NB4 (cell line): ENCODE results near the gene ENKUR.

DNA sequence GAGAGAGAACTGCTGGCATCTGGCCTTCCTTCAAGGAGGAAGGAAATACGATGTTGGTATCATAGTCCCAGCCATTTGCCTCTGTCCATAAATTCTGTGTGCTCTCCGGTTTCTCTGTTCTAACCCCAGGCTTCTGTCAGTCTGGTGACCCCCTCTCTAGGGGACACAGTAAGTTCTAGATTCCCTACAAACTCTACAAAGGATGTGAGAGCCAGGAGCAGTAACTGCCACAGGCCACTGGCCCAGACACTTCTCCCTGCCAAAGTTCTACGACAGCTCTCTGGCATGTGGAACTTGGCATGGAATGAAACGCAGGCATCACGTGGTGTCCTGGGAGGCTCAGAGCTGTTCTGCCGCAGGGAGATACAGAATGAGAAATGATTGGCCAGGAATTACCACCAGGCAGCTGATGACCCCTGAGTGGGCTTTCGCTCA, 29.9 kb upstream of the MSRB2 start:
- RRBS, result no CpG with 5 or more reads among the region's 7 CpGs

DNA sequence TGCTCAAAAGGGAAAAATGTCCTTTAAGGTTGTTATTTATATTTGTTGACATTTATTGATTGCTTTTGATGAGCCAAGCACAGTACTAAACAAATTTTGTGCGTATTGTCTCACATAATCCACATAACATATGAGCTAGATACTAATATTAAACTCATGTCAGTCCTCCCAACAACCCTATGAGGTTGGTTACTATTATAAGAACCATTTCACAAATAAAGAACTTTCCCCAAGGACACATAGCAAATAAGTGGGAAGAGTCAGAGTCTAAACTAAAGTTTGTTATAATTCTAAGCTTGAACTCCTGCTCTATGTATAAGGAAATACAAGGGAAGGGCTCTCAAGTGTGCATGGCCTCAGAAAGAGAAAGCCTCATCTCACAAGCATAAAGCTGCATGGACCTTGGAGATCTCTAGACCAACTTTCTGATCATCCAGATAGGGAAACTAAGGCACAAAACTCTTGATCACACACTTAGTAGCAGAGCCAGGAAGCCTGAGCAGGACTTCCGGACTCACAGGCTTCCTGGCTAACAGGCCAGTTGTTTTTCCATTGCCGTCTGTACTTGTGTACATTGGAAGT, 35.5 kb upstream of the OTUD1 start:
- RRBS, result no CpG with 5 or more reads among the region's 3 CpGs

GRCh38 chr10:23448584-23449143, 9.8 kb downstream of the OTUD1 start:
- RRBS, result no CpG with 5 or more reads among the region's 2 CpGs

DNA sequence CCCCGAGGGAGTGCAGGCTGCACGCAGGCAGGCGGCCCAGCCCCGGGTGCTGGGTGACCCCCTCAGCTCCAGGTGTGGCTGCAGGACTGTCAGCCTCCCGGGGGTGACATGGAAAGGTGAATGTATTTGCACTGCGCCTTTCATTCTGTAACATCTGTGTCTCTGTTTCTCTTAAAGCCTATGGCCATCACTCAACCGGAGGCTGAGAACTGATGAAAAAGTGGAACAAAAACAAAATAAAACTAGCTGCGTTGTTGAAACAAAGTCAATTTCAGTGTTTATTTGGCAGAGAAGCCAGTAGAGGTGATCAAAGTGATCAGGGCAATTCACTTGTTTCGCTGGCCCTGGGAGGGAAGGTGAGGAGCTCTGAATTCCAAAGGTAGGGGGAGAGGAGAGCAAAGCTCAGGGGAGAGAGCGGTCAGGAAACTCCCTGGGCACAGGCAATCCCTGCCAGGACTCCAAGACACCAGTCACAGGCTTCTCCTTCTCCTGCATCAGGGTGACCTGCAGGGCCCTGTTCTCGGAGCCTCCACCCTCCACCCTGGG, 6.9 kb upstream of the KIAA1217 start:
- RRBS, result 62% methylated on average over 3 of the region's 11 CpGs

DNA sequence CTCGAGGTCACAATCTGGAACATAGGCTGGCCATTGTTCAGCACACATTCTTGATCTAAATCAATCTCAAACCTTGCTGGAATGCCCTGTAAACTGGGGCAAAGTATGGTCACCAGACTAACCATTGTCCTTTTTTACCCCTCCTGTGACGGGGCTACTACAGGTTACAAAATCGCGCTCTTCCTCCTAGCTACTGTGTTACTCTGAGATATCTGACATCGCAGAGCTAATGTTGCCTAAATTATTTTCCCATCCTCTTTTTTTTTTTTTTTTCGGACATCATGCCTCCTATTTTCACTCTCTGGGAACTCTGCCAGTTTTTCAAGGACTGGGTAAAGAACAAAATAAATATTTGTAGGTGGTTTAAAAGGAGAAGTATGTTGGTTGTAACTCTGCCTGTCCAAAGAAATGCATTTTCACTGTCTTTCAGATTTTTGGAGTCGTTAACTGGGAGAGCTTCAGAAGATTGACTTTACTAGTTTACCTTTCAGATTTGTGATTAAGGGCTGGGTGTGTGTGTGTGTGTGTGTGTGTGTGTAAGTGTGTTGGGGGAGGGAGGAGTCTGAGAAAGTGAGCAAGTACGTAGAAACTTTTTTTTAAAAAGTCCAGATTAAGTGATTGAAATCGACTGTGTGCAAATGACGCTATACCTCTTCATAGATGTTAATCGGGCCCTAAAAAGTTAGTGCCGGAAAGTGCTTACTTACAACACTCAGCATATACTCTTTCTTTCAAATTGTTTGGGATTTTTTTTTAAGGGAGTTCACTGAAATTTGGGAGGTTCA, 881 bp upstream of the KIAA1217 start:
- RRBS, result no CpG with 5 or more reads among the region's 12 CpGs

GRCh38 chr10:24262864-24263485, 54.0 kb downstream of the KIAA1217 start:
- RRBS, result no CpG with 5 or more reads among the region's 8 CpGs

- RRBS, result 100% methylated on average over 4 of the region's 19 CpGs
Observed at GRCh38 chr10:24524169-24524734, 199.4 kb downstream of the ARHGAP21 start.

- RRBS, result no CpG with 5 or more reads among the region's 4 CpGs
Observed at GRCh38 chr10:24548684-24549022, 175.0 kb downstream of the ARHGAP21 start.

DNA sequence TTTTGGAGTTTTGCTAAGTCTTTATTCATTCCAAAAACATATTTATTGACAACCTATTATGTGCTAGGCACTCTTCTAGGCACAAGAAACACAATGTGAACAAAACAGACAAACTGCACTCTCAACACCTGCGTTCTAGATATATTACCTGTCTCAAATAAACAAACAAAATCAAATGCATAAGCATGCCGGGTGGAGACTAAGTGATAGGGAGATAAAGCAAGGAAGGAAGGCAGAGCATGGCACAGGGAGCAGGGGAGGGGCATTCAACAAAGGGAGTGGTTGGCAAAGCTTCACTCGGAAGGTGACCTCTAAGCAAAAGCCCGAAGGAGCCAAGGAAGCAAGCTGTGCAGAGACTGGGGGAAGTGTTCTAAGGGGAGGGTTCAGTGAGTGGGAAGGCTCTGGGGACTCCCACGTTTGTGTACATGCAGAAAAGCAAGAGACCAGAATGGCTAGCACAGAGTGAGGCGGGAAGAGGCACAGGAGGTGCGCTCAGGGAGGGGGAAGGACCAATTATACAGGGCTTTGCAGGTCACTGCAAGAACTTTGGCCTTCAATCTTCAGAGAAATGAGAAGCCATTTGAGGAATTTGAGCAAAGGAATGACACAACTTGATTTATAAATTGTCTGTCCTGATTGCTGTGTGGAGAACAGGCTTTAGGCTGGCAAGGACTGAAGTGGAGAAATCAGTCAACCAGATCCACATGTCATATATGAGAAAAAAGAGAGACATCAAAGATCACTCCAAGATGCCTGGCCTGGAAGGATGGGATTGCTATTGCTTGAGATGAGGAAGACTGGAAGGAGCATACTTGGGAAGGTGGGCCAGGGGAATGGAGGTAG, 7.4 kb downstream of the ARHGAP21 start:
- RRBS, result no CpG with 5 or more reads among the region's 7 CpGs

- RRBS, result 0% methylated on average over 4 of the region's 44 CpGs
Observed at GRCh38 chr10:24724096-24724758, 540 bp upstream of the ARHGAP21 start.

DNA sequence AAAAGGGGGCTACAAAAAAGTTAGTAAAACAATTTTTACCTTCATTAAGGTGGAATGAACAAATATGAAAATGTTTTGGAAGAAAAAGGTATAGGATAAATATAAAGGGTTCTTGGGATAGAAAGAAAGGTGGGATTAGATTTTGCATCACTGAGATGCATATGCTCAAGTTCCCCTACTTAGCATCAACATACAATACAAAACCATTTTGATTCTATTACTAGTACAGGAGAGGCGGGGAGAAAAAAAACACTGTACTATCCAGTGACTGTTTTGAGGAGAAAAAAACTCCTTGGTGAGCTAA, 66.2 kb upstream of the ARHGAP21 start:
- RRBS, result no CpG with 5 or more reads among the region's 1 CpG

DNA sequence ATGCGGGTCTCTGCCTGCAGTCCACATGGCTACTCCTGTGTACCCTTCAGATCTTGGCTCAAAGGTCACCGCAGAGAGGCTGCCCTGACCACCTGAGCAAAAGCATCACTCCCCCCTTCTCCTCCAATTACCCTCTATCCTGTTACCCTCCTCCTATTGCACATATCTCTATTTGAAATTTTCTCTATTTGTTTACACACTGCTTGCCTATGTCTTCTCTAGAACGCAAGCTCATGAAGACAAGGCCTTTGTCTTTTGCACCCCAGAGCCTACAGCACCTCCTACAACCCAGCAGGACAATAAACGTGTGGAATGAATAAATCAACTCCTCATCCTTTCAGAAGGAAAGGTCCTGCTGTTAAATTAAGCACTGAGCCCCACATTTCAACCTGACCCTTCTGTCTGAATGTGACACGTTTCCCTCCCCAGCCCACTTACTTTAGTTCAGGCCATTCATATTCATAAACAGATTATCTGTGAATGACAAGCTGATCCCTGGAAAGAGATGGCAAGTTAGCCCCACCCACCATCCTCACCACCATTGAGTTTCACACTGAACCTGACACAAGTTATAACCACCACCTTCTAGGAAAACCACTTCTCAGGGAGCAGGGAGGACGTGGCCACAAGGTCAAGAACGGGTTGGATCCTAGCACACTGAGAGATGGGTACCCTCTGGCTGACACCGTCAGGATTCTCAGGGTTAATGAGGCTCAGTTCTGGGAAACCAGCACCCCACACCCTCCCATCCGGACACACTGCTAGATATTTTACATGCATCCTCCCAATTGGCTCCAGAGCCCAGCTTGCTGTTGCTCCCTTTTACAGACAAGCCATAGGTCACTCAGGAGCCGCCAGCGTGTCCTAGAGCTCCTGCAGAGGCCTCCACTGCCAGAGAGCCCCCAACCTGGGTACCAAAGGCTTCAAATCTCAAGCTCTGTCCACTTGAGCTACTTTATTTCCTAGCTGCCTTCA, 1.0 kb downstream of the PRTFDC1 start:
- RRBS, result no CpG with 5 or more reads among the region's 11 CpGs

GRCh38 chr10:25015838-25016807, at the start of gene ENKUR:
Gene ENKUR, minus strand, starts transcription at chr10:25016158.
- RRBS, result no CpG with 5 or more reads among the region's 52 CpGs

- RRBS, result no CpG with 5 or more reads among the region's 11 CpGs
Observed at GRCh38 chr10:25068000-25068829, 51.8 kb downstream of the THNSL1 start.

DNA sequence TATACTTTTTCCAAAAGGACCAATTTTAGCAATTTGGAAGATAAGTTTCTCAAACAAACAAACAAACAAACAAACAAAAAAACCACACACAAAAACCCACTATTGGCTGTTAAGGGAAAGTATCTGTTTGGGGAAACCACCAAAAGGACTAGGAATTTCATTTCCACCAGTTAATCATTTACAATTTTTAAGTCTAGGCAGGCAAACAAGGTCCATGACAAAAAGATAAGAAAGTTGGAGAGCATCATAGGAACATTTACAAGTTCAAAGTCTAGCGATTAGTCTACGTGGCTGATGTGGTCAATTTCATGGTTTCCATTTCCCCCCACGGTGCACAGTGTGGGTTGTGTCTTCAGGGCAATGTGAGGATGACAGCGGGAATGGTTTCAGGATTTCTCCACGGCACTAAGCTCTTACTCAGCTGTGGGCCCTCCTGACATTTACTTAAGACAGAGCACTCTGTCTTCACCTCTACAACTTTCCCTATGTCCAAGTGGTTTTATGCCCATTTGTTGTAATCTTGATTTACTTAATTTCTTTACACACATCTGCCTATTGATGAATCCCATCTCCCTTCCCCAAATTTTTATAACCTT, 62.6 kb downstream of the THNSL1 start:
- RRBS, result no CpG with 5 or more reads among the region's 5 CpGs

DNA sequence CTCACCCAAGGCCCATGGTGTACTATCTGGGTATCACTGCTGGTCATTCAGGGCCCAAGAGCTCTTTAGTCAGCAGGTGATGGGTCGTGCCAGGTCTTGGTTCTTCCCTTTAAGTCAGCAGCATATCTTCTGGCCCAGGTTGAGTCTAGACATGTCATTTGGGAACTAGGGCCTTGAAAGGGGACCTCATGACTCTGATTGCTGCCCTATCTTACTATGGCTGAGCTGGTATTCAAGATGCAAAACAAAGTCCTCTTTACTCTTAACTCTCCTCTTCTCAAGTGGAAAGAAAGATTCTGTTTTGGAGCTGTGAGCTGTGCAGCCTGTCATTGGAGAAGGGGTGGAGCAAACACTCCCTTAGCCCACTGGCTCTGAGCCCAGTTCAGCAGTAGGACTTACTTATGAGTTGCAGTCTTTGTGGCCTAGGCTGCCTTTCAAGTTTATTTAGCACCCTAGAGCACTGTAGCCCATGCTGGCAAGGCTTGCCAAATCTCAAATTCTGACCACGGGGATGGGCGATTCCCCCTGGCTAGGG, 110.0 kb downstream of the MYO3A start:
- RRBS, result no CpG with 5 or more reads among the region's 3 CpGs

- RRBS, result no CpG with 5 or more reads among the region's 6 CpGs
Observed at GRCh38 chr10:26212186-26212385, 4.5 kb upstream of the GAD2 start.

GRCh38 chr10:26392134-26392850, 45.8 kb upstream of the APBB1IP start:
- RRBS, result no CpG with 5 or more reads among the region's 23 CpGs

DNA sequence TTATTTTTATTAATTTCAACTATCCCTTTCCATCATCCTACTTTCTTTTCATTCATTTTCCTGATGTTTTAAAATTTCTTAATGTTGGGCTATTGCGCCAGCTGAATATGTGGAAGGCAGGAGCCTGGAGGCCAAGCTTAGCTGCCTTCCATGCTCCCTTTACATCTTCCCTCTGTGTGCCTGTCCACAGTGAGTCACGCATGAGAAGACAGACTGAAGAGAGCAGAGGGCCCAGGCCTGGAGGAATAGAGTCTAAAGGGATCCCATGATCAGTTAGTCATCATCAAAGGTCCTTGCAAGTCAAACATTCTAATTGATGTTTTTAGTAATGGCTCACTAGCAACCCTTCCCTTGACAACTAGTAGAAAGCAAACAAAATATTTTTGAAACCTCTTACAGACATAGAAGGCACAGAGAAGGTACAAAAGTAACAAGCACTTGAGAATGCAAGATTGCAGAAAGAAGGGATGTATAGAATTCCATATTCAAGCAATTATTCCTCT, 30.7 kb upstream of the APBB1IP start:
- RRBS, result no CpG with 5 or more reads among the region's 2 CpGs